Measurements from ENCODE around the genes PIGH and RAD51B.

GRCh38 chr14:64972922-64973345 is 798 bp upstream of the RAB15 start:
- RRBS: no CpG with 5 or more reads among the region's 8 CpGs

DNA sequence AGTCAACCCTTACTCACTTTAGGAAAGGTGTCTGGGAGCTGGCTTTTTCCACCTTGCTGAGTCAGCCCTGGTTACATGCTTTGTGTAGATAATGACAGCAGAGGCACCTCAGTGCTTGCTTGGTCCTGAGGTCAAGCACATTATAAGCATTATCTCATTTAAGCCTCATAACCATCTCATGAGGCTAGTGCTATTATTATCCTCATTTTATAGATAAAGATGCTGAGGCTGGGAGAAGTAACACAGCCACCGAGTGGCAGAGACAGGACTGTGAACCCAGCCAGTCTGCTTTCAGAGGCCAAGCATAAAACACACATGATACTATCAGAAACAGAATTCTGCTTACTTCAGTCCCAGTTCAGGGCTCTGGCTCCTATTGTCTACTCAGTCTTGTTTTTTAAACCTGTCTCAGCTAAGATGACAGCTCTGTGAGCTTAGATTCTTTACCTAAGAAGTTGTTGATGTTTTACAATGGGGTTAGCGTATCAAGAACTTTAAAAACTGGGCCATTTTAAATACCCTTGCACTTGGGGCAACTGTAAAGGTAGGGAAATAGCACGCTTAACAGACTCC is 29.3 kb downstream of the MAX start:
- RRBS: no CpG with 5 or more reads among the region's 3 CpGs

GRCh38 chr14:65094905-65095458 is 7.3 kb downstream of the MAX start:
- RRBS: no CpG with 5 or more reads among the region's 1 CpG

DNA sequence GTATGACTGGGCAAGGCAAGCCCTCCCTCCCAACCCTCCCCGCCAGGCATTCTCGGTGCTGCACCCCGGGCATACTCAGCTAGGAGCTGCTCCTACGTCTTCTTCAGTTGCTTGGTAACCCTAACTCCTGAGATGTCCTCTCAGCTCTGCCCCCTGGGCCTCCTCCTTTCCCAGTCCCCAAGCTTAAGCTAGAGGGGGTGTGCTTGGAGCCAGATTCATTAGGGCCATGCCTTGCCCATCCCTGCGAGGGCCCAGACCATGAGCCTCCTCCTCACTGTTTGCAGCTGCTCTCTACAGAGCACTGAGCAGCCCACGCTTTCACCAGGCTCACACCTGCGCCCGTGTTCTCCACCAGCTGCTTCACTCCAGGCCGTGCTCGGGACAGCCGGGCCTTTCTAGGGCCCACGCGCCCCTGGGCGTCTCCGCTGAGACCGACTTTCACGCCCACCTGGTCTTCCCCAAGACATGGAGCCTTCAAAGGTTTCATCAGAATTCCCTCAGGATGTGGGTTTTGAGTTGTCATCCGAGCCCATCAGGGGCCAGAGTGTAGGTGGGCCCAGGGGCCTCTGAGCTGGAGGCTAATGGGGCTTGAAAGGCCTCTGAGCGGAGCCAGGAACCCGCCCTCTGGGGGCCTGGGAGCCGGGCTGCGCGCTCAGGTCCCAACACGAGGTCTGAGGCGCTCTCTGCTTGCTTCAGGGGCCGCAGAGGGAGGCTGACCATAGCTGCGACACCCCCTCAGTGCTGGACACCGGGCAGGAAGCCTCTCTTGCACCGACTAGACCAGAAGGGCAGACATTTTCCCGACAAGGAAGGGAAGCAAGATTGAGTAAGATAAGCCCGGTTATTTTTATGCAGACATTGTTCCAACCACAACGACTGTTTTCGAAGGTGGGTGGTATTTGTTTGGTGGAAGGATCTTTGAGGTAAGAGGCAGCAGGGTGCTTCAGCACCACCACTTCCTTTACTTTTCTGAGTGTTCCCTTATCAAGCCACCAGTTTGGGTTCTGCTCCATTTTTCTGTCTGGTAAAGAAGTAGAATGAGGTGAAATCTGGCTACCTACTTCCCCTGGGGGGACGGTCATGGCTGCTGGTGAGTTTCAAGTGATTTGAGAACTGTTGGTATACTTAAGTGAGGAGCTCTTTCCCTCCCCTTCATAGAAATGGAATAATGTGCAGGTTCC is 125.1 kb upstream of the FUT8 start:
- RRBS: 82% methylated on average over 7 of the region's 34 CpGs

- RRBS: no CpG with 5 or more reads among the region's 2 CpGs
These were observed 1.3 kb upstream of the FUT8 start for GRCh38 chr14:65411308-65411507.

DNA sequence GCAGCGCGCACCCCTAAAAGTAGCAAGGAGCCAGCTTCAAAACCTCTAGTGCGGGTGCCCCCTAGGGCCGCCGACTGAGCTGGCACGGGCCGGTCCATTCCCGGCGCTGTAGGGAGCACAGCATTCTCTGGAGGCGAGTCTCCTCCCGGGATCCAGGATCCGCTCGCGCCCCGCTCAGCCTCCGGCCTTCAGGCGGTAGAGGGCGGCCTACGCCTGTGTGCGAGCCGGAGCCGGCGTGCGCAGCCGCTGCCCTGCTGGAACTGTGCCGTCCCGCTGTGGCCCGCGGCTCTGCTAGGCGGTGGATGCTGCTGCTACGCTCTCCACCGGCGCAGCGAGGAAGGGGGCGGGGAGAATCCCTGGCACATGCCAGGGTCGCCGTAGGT is 256 bp upstream of the FUT8 start:
- RRBS: under 1% methylated on average over 26 of the region's 37 CpGs

GRCh38 chr14:65898795-65899030 is 486.2 kb downstream of the FUT8 start:
- RRBS: no CpG with 5 or more reads among the region's 3 CpGs

- RRBS: no CpG with 5 or more reads among the region's 3 CpGs
These were observed 377.7 kb upstream of the CCDC196 start for GRCh38 chr14:66108501-66108855.

DNA sequence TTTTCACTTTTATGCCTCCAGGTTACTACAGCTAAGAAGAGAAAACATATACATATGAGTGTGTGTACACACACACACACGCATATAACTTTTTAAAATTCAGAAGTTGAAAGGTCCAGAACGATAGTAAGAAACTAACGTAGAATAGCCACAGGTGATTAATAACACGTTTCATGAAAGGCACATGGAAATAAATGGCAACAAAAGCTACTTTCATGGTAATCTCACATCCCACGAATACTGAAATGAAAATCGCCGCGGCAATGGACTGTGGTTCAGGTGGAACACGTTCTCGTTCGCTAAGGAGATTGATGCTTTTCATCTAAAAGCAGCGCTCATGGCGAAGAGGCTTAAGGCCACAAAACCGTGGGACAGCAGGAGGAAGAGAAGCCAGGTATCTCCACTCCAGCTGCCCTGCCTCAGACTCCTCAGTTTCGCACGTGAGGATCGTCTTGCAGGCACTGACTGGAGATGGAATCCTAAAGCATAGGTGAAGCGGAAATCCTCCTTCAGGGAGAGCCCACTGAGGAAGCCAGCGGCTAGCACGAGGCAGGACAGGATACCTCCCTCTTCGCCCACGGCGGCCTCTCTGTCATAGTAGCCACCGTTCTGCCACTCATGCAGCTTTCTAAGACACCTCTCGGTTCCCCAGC is 741 bp upstream of the GPHN start:
- RRBS: no CpG with 5 or more reads among the region's 25 CpGs

GRCh38 chr14:66979302-66979829 is 209.9 kb upstream of the GARIN2 start:
- RRBS: no CpG with 5 or more reads among the region's 2 CpGs

- RRBS: no CpG with 5 or more reads among the region's 11 CpGs
These were observed 19.5 kb downstream of the PLEK2 start for GRCh38 chr14:67392413-67392977.

DNA sequence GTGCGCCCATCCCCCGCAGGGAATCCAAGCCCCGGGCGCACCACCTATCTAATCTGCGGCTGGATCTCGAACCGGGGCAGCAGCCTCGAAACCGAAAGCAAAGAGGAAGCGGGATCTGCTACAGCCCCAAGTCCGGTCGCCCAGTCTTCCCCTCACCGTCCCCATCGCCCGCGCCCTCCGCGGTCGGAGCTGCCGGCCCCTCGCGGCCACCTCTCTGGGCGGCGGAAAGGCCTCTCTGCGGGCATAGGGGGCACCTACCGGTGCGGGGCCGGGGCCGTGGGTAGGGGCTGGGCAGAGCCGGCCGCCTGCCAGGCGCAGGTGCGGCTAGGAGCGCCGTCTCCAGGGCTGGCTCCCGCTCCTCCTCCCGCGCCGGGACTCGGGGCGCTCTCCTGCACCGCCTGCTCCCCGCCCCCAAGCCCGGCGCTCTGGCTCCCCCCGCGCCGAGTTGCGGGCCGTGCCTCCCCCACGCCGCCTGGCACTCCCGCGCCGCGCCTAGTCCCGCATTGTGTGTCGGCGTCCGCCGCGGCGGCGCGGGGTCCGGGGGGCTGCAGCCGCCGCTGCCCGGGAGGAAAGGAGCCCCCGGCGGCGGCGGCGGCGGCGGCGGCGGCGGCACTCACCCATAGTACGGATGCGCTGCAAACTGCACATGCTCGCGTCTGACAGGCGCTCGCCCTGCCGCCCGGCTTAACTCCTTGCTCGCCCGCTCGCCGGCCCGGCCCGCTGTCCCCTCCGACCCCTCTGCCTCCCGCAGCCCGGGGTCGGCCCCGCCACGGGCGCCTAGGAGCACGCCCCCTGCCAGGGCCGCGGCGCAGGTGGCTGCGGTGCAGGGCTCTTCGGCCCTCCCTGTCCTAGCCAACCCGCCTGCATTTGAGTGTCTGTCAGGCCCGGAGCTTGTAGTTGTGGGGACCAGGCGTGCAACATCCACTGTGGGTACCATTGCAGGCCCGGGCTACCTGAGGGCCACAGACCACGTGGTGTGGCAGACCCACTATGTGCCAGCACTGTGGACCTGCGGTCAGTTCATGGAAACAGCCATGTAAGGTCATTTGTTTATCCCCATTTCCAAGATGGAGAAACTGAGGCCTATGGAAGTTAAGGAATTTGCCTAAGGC is 17.9 kb upstream of the PLEKHH1 start:
- RRBS: 6% methylated on average over 42 of the region's 112 CpGs

DNA sequence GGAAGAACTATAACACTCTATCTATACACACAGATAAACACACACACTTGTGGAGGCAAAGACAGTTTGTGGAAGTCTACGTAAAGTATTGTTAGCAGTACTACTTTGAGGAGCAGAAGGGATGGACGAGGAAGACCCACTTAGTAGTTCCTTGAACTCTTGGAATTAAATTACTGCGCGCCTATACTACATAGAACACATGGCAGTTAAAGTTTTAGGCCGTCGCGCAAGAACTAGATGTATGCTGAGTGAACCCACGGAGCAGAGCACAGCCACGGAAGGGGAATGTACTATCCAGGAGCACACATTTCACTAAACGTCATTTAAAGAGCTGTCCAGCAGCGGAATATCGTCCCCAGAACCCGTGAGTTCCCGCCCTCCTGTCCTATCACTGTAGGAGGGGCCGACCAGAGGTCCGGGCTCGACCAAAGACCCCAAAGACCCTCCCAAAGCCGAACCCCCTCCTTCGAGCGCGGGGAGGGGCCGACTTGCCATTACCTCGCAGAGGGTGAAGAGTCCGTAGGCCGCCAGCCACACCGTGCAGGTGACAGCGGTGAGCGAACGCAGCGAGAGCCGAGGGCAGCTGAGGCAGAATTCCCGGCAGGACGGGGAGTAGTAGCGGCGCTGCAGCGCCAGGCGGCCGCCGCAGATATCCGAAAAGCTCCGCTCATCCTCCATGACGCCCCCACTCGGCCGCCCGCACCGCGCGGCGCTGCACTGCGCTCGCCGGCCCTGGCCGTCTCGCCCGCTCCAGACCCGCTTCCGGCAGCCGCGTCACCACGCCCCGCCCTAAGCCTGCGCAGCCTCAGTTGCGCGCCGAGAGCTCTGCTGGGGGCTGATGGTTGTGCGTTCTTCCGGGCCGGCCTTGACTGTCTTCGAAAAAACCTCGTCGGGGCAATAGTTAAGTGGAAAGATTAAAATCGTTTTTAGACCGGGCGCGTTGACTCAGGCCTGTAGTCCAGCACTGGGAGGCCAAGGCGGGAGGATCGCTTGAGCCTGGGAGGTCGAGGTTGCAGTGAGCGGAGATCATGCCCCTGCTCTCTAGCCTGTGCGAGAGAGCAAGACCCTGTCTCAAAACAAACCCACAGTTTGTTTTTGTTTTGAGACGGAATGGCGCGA is at the start of gene PIGH:
Gene PIGH, minus strand, starts transcription at position 743 of the 1,119 bp plus-strand sequence.
- RRBS: 2% methylated on average over 13 of the region's 83 CpGs

DNA sequence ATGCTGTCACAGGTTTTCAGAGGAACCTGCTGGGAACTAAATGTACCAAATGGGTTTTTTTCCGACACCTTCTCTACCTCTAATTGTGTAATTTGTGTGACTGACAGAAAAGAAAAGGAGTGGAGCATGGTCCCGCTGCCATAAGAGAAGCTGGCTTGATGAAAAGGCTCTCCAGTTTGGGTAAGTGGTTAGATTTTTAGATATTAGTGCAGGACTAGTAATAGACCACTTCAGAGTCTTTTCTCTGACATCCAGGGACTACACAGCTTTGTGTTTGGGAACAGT is 1.0 kb downstream of the ARG2 start:
- RRBS: no CpG with 5 or more reads among the region's 2 CpGs

DNA sequence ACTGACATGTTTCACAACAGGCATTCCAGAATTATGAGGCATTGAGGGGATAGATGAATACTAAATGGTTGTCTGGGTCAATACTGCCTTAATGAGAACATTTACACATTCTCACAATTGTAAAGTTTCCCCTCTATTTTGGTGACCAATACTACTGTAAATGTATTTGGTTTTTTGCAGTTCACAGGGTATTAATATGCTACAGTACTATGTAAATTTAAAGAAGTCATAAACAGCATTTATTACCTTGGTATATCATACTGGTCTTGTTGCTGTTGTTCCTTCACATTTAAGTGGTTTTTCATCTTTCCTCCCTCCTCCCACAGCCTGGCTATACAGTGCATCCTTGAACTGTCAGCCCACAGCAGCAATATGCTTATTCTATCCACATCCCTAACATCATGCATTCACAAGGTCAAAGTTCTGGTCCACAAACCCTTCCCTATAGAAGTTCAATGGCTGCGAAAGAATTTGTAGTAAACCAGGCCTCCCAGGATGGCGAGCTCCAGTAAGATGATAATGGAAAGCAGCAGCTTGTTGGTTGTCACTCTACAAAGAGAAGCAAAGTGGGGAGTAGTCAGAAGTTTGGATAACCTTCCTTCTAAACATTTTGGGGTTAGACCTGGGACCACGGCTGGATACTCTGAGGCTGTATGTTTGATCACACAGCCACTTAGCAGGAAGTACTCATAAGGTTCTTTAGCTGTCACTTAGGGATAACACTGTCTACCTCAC is 23.3 kb downstream of the VTI1B start:
- RRBS: no CpG with 5 or more reads among the region's 3 CpGs

DNA sequence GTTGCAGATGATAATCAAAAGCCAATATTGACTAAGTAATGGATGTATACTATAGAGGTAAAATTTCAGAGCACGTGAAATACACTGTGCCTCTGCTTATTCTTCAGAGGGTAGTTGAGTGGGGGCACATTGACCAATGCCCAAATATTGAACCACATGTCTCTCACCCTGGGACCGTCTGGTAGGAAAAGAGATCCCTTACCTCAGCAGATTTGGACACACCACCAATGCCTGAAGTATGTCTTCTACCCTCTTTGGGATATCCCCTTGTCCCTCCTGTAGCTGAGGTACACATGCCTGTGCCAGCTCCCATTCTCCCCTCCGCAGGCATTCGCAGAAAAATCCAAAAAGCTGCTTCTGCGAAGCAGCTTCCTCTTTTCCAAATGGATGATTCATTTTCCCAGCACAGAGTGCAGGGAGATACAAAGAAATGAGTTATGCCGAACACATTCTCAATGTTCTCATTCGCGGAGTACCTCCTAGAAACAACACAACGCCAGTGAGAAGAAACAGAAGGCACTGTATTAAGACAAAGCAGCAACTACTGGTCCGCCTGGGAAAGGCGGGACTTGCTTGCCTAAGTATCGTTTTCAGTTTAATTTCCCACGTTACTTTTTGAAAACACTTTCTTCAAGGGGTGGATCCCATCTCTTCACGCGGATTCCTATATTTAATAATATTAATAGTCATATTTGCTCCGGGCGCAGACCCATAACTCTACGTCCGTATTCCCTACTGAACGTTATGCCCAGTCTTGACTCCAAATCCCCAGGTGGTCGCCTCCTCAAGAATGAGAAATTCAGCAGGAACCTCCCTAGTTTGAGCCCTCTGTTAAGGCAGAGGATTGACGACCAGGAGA is 593 bp downstream of the ZFYVE26 start:
- RRBS: no CpG with 5 or more reads among the region's 22 CpGs

DNA sequence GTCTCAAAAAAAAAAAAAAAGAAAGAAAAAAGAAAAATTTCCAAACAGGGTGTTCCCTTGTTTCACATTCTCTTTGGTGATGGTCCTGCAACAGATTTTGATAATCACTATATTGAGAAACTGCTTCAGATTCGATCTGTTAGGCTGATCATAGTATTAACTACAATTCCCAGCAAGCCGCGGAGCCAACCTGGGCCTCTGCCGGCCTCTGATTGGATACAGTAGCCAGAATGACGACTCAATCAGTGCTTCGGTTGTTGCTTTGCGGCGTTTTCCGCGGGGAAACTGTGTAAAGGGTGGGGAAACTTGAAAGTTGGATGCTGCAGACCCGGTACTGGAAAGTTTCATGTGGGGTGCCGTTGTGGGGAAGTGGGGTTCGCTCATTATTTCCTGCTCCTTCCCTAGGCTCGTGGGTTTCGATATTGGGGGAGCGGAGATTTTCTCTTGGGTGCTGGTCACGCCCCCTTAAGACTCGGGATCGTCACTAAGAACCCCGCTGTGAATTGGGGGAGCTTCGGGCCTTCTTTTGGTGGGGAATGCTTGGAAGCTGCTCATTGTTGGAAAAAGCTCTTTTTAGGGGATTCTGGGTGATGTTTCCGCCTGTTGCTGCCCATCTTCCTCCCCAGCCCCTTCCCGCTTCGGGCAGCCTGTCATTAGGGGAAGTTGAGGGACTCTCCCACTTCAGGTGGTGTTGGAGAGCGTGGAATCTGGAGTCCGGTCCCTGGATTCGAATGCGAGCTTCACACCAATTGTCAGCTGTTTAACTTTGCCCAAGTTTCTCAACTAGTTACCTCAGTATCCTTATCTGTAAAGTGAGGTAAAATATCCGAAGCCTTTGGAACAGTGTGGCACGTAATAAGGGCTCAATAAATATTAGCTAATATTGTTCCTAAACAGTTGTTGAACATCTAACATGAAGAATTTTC is at the start of gene RAD51B:
Gene RAD51B, plus strand, starts transcription at position 257 of the 926 bp plus-strand sequence.
- RRBS: no CpG with 5 or more reads among the region's 30 CpGs

GRCh38 chr14:68085752-68086590 is 266.4 kb downstream of the RAD51B start:
- RRBS: 98% methylated on average over 5 of the region's 26 CpGs

GRCh38 chr14:68164326-68165350 is 345.1 kb downstream of the RAD51B start:
- RRBS: no CpG with 5 or more reads among the region's 6 CpGs